Measurements from ENCODE around the gene FAXDC2.

DNA sequence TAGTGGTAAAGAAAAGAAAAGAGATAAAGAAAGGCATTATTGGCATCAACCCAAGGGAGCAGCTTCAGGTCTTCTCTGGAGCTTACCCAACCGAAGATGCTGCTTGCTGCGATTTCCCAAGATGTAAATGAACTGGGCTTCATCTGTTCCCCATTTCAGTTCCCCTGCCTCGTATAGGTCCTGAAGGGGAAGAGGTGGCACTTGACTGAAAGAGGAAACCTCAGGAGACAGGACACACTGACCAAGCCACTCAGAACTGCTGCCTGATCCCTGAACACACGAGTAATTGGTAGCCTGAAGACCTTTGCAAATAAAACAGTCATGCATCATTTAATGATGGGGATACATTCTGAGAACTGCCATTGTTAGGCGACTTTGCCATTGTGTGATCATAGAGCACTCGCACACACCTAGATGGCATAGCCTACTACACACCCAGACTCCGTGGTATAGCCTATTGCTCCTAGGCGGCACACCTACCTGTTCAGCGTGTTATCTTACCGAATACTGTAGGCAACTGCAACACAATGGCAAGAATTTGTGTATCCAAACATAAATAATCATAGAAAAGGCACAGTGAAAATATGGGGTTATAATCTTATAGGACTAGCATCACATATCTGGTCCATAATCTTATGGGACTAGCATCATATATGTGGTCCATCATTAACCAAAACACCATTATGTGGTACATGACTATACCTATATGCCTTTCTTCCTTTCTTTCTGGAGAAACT, 24.4 kb downstream of the ANXA6 start:
- PRO-cap, 2 experiments, result no peak in any of the 2 experiments

DNA sequence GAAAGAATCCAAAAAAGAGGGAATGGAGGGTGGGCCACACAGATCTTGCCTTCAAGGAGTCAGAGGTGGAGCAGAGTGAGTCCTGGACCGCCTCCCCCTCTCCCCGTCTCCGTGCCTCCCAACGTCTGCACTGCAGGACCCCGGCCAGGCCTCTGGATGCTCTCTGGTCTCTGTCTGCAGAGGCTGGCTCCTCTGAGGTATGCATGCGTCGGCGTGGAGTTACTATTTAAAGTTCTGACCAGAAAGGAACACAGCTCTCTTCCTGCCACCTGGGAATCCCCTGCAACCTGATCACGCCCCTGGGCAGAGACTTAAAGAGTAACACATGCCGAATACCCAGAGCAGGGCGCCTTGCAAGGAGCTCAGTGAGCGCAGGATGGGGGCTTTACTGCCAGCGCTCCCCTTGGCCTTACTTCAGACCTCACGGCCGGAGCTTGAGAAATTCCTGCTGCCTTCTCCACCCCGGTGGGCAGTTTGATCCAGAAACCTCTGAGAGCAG, 16.0 kb downstream of the ANXA6 start:
- PRO-cap, 2 experiments, result no peak in any of the 2 experiments

- PRO-cap, 2 experiments, result no peak in any of the 2 experiments
Observed at GRCh38 chr5:151215174-151215702, 8.7 kb downstream of the CCDC69 start.

- PRO-cap, 2 experiments, result no peak in any of the 2 experiments
Observed at GRCh38 chr5:151620139-151620415, 28.9 kb upstream of the FAT2 start.

DNA sequence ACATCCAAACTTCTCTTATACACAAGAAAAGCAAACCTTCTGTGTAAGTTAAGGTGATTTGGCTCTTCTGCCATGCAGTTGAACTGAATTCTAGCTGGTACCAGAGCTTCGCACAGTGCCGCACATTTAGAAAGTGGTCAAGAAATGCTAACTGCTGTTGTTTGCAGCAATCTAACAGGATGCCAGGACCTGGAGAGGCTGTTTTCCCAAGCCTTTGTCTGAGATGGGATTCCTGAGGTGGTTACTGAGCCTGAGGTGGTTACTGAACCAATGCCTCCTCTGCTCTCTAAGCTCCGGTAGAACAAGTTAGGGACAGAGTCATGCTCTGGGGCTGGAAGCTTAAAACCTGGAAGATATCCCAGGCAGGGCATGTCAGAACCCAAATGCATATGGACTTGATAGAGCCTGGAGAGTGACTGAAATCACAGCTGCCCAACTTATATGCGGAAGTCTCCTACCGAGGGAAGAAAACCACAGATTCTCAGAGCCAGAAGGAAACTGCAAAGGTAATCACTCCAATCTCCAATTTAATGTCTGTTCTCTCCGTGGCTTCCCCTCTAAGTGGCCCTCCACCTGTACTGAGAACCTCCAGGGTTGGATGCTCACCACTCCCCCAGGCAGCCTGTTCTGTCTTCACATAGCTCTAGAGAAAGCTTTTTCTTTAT, 46.6 kb upstream of the FAT2 start:
- PRO-cap, 2 experiments, result no peak in any of the 2 experiments

- PRO-cap, 2 experiments, result no peak in any of the 2 experiments
Observed at GRCh38 chr5:151683700-151684681, 2.7 kb downstream of the SPARC start.

- PRO-cap, 2 experiments, result no peak in any of the 2 experiments
Observed at GRCh38 chr5:151816550-151817422, 45.0 kb downstream of the G3BP1 start.

DNA sequence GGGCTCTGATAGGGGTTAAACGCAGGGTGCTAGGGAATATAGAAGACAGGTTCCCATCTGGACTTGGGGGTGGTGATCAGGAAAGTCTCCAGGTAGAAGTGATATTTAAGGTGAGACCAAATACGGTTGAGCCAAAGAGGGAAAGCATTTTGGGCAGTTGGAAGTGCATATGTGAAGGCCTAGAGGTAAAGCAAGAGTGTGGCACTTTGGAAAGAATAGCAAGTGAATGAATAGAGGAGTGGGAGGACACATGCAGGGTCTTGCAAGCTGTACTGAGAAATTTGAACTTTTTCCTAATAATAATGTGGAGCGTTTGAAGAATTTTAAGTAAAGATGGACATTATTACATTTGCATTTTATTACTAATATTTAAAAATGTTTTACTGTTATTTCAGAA, 59.4 kb downstream of the GLRA1 start:
- PRO-cap, 2 experiments, result no peak in any of the 2 experiments

- PRO-cap, 2 experiments, result no peak in any of the 2 experiments
Observed at GRCh38 chr5:153325074-153325526, 165.4 kb upstream of the GRIA1 start.

DNA sequence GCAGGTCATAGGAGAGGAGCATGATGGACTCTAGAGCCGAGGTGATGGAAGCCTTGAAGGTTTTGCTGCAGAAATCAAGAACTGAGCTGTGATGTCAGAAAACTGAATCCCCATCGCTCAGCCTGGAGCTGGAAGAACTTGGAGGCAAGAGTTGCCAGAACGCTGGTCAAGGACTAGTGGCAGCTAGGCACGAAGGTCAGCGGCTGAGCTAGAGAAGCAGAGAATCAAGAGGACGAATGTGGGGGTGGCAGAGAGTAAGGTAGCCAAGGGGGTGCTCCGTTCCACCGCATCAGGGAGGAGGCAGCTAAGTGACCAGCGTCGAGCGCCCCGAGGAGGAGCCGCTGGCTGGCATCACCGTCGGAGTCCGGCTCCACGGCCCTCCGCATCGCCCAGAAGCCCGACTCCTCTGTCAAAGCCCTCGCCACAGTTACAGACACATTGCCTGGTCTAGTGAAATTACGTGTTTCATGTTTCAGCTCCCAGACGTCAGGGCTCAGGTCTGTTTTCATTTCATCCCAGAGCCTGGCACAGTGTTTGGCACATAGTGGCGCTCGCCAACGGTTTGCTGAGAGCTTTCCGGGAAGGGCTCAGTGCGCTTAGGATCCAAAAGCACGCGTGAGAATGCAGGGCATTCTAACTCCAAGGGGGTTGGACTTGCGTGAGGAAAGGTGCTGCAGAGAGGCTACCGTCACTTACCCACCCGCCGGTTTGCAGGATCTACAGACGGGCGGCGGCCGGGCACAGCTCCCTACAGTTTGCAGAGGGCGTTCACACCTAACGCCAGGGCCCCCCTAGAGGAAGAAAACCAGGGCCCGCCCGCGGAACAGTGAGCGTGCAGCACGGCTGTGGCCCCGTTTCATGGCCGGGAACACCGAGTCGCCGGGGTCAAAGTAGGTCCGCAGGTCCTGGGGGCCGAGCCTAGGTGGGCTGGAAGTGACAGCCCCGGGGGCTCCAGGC, 955 bp upstream of the GALNT10 start:
- PRO-cap, 2 experiments, result peak in 1 of 2 experiments; most common plus-strand start position 751 of the sequence (in 1)

- PRO-cap, 2 experiments, result no peak in any of the 2 experiments
Observed at GRCh38 chr5:154385045-154385536, 60.7 kb upstream of the SAP30L start.

GRCh38 chr5:154451288-154451821, 5.6 kb downstream of the SAP30L start:
- PRO-cap, 2 experiments, result no peak in any of the 2 experiments

DNA sequence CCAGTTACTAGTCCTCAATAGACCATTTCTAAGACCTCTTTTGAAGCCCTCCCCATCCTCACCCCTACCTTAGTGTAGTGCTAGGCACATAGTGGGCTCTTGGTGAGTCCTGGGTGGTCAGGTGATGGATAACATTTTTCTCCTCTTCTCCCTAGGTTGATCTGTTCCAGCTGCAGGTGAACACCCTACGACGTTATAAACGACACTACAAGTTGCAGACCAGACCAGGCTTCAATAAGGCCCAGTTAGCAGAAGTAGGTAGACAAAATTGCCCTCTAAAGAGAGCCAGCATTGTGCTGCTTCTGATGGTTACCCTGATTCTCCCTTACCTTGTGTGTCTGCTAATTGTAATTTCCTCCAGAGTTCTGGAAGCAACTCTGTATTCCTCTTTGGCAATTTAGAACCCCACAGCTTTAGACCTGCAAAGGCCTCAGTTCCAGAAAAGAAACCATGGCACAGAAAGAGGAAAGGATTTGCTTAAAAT, 7.5 kb downstream of the SAP30L start:
- PRO-cap, 2 experiments, result no peak in any of the 2 experiments

DNA sequence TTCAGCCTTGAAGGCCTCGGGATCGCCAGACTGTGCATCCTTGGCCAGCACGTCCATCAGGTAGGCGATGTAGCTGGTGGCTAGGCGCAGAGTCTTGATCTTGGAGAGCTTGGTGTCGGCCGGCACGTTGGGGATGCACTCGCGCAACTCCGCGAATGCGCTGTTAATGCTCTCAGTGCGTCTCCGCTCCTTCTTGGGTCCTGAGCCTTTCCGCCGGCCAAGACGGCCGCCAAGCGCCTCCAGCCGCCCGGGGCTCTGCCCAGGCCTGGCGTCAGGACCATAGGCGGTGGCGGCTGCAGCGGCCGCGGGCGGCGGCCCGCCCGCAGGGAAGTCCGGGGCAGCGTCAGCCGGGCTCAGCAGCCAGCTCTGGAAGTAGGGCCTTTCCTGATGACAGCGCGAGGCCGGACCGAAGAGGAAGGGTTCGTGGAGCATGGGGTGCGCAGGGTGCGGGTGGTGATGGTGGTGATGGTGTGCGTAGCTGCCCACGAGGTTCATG, 465 bp downstream of the HAND1 start:
- PRO-cap, 2 experiments, result no peak in any of the 2 experiments

DNA sequence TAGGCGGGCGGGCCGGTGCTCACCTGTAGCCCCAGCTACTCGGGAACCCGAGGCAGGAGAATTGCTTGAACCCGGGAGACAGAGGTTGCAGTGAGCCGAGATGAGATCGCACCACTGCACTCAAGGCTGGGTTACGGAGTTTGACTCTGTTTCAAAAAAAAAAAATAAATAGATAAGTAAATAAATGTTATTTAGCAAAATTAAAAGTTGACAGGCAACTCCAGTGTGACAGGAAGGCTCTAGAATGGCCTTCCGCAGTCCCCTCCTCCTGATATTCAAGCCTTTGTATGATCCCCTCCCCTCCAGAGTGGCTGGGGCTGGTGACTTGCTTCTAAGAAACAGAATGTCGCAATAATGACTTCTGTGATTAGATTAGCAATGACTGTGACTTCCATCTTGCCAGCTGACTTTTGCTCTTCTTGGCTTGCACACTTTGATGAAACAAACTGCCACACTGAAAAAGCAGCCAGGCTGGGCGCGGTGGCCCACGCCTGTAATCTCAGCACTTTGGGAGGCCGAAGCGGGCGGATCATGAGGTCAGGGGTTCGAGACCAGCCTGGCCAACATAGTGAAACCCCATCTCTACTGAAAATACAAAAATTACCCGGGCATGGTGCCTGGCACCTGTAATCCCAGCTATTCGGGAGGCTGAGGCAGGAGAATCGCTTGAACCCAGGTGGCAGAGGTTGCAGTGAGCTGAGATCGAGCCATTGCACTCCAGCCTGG, 106.5 kb upstream of the LARP1 start:
- PRO-cap, 2 experiments, result no peak in any of the 2 experiments

- PRO-cap, 2 experiments, result peak in 1 of 2 experiments; most common plus-strand start chr5:154756438 (in 1)
Observed at GRCh38 chr5:154755991-154756562, 900 bp downstream of the LARP1 start.

- PRO-cap, 2 experiments, result no peak in any of the 2 experiments
Observed at GRCh38 chr5:154758867-154759840, 4.0 kb downstream of the LARP1 start.

GRCh38 chr5:154760958-154761794, 6.0 kb downstream of the LARP1 start:
- PRO-cap, 2 experiments, result no peak in any of the 2 experiments

- PRO-cap, 2 experiments, result no peak in any of the 2 experiments
Observed at GRCh38 chr5:154818272-154819478, 31.7 kb downstream of the FAXDC2 start.

- PRO-cap, 2 experiments, result no peak in any of the 2 experiments
Observed at GRCh38 chr5:154850455-154850956, at the start of gene FAXDC2. FAXDC2 (minus strand) TSS chr5:154850603.

Data from Colon Carcinoma Metastatic in the Brain (tissue), 2 donors.